ENCODE measurements around a stretch of chr3.

GRCh38 chr3:155461763-155462381, 168.4 kb upstream of the STRIT1 start:
- RRBS = no CpG with 5 or more reads among the region's 4 CpGs

DNA sequence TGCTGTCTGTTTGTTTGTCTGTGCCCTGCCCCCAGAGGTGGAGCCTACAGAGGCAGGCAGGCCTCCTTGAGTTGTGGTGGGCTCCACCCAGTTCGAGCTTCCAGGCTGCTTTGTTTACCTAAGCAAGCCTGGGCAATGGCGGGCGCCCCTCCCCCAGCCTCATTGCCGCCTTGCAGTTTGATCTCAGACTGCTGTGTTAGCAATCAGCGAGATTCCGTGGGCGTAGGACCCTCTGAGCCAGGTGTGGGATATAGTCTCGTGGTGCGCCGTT, 218.2 kb upstream of the STRIT1 start:
- RRBS = no CpG with 5 or more reads among the region's 10 CpGs

GRCh38 chr3:155598674-155599096, 146.2 kb downstream of the PLCH1 start:
- RRBS = no CpG with 5 or more reads among the region's 3 CpGs

GRCh38 chr3:155743943-155744522, 838 bp downstream of the PLCH1 start:
- RRBS = 3% methylated on average over 6 of the region's 43 CpGs

- RRBS = no CpG with 5 or more reads among the region's 1 CpG
These were observed 42.3 kb downstream of the GMPS start for GRCh38 chr3:155912801-155913104.

DNA sequence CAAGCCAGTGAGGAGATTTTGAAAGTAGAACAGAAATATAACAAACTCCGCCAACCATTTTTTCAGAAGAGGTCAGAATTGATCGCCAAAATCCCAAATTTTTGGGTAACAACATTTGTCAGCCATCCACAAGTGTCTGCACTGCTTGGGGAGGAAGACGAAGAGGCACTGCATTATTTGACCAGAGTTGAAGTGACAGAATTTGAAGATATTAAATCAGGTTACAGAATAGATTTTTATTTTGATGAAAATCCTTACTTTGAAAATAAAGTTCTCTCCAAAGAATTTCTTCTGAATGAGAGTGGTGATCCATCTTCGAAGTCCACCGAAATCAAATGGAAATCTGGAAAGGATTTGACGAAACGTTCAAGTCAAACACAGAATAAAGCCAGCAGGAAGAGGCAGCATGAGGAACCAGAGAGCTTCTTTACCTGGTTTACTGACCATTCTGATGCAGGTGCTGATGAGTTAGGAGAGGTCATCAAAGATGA, 117.1 kb downstream of the GMPS start:
- RRBS = no CpG with 5 or more reads among the region's 7 CpGs

DNA sequence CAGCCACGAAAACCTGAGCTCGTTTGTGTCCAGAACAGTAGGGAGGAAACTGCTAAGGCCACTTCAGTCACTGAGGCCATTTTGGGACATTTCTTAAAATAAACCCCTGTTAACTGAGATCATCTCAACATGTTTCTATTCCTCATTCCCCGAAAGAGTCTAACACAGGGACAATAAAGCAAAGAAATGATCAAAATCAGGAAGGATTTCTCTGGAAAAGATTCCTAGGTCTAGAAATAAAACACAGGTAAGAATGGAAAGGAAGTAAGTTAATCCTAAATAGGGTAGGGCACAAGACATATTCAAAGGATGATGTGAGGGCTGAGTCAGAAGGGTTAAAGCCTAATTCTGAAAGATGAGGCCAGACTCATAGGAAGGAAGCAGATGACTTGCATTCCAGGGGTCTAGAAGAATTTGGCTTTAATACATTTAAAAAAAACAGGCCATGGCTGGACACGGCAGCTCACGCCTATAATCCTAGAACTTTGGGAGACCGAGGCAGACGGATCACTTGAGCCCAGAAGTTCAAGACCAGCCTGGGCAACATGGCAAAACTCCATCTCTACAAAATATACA, 3.3 kb downstream of the SSR3 start:
- RRBS = no CpG with 5 or more reads among the region's 7 CpGs

DNA sequence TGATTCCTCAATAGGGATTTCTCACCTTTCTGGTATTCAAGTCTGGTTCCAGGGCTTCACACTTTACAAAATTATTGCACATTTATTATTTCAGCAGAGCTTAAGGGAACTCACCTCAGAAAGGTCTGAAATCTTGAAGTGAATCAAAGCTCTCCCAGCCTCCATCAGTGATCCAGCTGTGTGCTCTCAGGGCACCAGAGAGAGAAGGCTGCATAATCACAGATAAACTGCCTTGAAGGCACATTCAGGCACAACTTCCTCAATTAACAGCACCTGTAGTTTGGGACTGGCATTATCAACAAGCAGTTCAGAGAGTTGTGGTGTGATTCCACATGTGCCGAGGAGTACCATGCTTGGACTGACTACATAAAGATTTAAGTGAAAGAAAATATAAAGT, 59.6 kb upstream of the TIPARP start:
- RRBS = no CpG with 5 or more reads among the region's 1 CpG

DNA sequence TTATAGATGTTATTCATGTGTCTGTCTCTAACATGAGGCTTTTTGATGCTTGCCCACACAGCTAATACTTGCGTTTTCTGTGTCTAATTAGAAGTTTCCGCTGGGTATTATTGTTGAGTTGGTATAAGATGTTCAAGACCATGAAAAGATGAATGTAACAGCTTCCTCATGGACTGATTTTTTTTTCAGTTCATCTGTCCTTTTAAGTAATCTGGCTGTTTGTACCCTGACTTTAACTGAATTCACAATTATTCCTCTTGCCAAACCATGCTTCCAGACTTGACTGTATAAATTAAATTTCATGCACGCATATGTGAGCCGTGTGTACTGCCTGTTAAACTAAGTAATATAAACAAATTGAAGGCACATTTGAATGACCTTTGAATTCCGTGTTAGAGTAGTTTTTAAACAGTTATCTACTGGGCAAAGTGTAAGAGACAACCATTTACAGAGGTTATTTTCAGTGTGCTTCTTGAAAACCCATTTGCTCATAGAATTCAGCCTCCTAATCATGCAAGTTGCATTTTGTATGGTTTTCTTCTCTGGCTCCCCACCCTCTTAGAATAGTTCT, 10.6 kb upstream of the LEKR1 start:
- RRBS = no CpG with 5 or more reads among the region's 5 CpGs

DNA sequence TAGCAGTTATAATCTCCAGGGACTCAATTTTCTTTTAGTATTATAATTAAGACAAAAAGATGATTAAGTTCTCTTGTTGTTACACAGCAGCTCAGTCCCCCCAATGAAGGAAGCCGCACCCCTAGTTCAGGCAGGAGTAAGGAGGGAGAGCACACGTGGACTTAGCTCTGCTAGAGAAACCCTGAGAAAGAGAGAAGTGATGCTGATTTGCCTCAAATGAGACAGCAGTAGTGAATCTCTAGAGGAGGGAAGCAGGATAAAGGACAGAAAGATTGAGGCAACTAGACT, 130.5 kb downstream of the CCNL1 start:
- RRBS = no CpG with 5 or more reads among the region's 2 CpGs

- RRBS = no CpG with 5 or more reads among the region's 6 CpGs
These were observed 82.4 kb downstream of the CCNL1 start for GRCh38 chr3:157077423-157078090.

GRCh38 chr3:157107145-157107351, 52.9 kb downstream of the CCNL1 start:
- RRBS = no CpG with 5 or more reads among the region's 2 CpGs

DNA sequence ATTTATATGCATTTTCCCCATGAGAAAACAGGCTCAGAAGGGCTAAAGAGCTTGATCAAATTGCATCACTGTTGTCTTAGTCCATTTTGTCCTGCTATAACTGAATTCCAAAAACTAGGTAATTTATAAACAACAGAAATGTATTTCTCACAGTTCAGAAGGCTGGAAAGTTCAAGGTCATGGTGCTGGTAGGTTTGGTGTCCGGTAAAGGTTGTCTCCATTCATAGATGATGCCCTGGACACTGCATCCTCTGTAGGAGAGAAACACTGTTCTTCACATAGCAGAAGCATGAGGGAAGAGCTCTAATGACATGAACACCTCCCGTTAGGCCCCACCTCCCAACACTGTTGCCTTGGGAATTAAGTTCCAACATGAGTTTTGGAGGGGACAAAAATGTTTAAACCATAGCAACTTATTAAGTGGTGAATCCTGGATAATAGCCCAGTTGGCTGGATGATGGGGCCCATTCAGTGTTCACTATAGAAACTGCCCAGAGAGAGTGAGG, 37.2 kb downstream of the CCNL1 start:
- RRBS = no CpG with 5 or more reads among the region's 2 CpGs

DNA sequence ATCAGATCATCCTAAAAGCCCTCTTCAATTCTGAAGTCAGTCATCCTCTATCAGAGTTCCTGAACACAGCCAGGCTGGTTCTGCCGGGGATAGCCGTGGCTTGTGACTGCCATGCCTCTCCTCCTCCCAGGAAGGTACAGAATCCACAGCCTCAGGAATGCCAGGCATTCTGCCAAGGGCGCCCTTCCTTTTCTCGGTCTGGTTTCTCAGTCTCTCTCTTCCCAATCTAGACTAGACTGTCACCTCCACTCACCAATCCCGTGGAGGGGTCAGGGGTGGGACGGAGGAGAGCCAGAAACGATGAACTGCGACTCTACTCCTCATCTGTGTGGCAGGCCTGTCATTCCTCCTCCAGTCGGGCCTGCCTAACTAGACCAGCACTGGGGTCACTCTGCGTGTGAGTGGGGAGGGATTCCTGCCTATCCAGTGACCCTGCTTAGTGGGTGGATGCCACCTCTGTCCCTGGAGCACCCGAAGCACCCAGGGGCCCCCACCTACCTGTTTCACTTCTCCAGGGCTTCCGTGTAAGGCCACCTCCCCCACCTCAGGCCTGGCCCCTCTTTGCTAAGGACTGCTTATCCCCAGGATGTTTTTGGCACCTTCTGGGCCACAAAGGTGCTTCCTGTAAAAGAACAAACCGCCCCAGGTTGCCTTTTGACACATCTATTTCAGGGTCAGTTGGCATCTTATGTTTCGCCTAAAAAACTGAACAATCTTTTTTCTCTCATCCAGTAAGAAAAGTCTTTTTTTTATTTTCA, 30.8 kb downstream of the CCNL1 start:
- RRBS = no CpG with 5 or more reads among the region's 14 CpGs

- RRBS = no CpG with 5 or more reads among the region's 2 CpGs
These were observed 27.0 kb downstream of the CCNL1 start for GRCh38 chr3:157133002-157133384.

DNA sequence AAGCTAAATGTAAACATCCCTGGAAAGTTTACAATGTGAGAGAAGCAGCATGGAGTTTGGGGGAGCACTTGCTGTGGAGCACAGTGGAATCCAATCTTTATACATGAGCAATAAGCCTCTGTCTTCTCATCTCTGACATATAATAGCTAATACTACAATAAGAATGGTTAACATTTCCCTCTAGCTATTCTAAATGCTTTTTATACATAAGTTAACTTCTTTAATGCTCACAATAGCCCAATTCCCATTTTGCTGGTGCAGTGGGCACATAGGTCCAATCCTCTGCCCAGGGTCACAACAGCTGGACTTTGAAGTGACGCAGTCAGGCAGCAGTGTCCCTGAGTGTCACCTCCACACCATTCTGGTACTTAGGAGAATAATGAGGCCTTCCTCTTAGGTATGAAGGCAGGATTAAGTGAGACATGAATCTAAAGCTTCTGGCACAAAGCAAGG, 26.4 kb downstream of the CCNL1 start:
- RRBS = no CpG with 5 or more reads among the region's 1 CpG

- RRBS = no CpG with 5 or more reads among the region's 1 CpG
These were observed 14.3 kb downstream of the CCNL1 start for GRCh38 chr3:157145520-157146260.

DNA sequence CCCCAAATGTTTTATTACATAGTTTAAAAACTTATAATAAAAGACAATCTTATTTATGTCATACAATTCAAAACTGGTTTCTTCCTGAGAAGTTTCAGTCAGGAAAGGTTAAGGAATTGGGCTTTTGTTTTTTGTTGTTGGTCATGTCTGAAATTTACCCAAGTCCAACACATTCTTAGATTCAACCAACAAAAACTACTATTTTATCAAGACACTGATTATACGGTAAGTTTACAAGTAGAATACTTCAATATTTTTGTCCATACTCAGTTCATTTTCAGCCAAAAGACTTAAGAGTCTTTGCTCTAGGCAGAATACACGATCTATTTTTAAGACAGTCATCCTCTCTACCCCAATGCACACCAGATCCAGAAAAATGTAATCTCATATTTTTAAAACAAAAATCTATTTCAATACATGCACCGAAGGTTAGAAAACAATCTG, 5.8 kb downstream of the CCNL1 start:
- RRBS = no CpG with 5 or more reads among the region's 3 CpGs

GRCh38 chr3:157154586-157155548, 5.1 kb downstream of the CCNL1 start:
- RRBS = no CpG with 5 or more reads among the region's 5 CpGs

DNA sequence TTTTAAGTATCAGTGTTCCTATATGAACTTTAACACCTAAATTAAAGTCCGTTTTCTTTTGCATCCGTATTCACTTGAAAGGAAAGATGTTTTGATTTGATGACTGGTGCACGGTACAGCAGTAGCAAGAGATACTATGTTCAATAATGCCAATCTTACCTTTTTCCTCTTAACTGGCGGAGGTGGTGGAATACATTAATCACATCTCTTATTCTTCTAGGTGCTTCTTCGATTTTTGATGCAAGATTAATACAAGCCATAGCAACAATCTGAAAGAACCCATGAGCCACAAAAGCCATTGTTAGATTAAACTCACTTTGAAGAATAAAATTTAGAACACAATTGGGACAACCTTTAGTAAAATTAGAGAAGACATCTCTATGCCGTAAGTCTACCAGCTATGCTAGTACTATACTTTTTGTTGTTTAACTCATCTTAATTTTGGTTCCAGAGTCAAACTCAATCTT, 1.2 kb downstream of the CCNL1 start:
- RRBS = no CpG with 5 or more reads among the region's 6 CpGs